Iris pigment epithelial cell (primary cell): ENCODE measurements around the gene CHMP3.

DNA sequence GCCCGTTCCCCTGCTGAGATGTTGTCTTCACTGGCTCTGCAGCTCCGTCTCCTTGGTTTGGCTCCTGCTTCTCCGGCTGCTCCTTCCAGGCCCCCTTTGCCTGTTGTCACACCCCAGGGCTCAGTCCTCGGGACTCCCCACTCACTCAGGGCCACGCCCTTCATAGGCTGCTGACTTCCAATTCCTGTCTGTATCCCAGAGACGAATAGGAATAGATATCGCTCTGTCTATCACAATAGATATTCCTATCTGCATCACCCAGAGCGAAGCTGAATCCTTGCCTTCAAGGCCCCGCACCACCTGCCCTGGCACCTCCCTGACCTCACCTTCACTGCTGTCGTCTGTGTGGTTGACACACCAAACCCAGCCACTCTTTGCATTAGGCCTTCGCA lies 43.3 kb downstream of the ATOH8 start:
- RRBS, result no CpG with 5 or more reads among the region's 11 CpGs

GRCh38 chr2:85988060-85988728 lies 99.4 kb upstream of the ST3GAL5 start:
- RRBS, result no CpG with 5 or more reads among the region's 7 CpGs

DNA sequence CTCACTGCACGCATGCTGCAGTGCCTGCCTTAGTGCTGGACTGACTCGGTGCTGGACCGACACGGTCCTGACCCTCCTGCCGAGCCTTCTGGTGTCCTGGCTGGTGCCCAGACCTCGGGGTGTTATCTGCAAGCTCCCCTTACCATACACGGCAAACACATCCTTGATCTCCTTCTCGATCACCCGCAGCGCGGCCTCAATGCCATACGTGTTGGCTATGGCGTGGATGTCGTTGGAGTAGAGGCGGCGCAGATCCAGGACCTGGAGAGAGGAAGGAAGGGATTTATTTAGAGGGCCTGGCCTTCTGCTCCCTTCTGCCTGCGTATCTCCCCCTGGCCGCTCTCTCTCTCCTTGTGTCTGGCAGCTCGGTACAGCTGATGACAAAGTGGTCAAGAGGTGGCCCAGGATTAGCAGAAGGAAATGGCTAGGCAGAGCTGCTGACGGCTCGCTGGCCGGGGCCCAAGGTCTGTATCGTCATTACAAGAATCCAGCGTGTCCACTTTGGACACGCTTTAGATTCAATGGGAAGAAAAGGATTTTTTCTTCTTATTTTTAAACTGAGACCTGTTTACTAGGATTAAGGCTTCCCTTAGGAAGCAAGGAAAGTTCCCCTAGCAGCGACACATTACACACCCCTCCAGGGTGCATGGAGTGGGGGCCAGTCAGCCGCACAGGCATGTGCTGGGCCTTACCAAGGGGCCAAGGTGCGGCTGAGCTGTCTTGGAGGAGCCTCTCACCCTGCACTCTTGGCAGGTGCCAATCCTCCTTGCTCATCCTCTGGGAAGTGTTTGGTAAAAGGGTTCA lies 77.0 kb downstream of the POLR1A start:
- RRBS, result no CpG with 5 or more reads among the region's 28 CpGs

DNA sequence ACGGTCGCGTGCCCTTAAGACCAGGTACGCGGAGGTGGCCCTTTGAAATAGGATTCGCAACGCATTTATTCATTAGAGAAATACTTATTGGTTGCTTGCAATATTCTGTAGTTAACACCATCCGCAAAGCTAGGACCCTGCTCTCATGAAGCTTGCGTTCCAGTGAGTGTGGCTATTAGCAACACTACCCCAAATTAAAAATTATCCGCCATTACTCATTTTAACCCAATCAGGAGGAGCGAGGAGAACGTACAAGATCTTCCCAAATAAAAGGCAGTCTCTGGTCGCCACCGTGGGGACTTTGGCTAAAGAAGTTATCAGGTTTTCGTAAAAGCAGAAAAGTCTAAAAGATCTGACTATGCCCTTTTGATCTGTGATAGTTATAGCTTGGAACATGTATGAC lies 432 bp downstream of the PTCD3 start:
- RRBS, result no CpG with 5 or more reads among the region's 15 CpGs

DNA sequence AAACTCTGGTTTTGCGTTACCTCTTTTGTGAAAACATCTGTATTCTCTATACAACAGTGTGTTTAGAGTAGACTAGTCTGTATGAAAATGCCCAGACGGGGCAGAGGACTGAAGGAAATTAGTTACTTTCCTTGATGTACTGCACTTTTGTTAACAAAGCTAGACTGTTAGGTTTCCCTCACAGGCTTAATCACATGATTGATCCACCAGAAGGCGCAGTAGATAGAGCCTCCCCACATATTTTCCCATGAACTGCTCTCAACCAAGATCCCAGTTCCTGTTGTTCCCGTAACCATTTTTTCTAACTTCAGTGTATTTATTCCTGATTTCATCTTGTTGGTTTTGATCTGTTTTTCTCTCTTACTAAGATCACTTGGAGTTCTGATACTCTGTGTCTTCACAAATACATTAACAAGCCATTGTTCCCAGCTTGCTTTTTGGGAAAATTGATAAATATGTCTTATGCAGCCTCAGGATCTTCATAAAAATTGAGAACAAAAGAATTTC lies 2.7 kb downstream of the MRPL35 start:
- RRBS, result no CpG with 5 or more reads among the region's 4 CpGs

DNA sequence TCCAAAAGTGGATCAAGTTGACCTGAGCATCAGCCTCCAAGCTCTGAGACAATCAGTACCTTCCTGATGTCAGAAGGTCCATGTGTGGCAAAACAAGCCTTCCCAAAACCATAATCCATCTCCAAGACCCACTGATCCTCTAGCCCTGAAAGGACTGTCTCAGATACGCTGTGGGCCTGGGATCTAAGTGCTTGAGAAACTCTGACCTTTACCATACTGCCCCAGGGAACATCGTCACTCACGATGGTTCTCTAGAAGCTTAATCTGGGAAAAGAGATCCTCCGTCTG lies 47.0 kb downstream of the REEP1 start:
- RRBS, result no CpG with 5 or more reads among the region's 4 CpGs

DNA sequence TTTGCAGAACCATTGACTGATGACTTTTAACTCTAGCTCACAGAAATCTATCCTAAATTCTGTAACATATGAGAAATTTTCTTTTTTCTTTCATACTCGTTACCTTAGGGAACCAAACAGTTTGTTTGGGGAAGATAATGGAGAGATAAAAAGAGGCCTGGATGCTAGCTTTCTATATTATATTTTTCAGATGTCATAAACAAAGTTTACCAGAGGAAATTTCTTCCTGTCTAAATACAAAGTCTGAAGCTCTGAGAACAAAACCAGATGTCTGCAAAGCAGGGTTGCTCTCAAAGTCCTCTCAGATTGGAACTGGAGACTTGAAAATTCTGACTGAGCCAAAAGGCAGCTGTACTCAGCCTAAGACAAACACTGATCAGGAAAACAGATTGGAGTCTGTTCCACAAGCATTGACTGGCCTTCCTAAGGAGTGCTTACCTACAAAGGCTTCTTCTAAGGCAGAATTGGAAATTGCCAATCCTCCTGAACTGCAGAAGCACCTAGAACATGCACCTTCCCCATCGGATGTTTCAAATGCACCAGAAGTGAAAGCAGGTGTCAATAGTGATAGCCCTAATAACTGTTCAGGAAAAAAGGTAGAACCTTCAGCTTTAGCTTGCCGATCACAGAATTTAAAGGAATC lies 25.1 kb downstream of the KDM3A start:
- RRBS, result no CpG with 5 or more reads among the region's 3 CpGs

DNA sequence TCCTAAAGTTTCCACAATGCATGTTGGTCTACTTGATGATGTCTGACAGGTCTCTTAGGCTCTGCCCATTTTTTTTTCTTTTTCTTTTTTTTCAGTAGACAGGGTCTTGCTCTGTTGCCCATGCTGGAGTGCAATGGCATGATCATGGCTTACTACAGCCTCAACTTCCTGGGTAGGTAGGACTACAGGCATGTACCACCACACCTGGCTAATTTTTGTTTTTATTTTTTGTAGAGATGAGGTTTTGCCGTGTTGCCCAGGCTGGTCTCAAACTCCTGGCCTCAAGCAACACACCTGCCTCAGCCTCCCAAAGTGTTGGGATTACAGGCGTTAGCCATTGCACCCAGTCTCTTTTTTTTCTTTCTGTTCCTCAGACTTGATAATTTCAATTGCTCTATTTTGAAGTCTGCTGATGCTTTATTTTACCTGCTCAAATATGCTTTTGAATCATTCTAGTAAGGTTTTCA lies 26.4 kb downstream of the CHMP3 start:
- RRBS, result no CpG with 5 or more reads among the region's 2 CpGs

GRCh38 chr2:86562528-86563772 lies at the start of gene CHMP3:
Gene CHMP3, minus strand, starts transcription at chr2:86563443.
- RRBS, result under 1% methylated on average over 7 of the region's 76 CpGs

GRCh38 chr2:86649004-86649560 lies 25.4 kb upstream of the RNF103 start:
- RRBS, result no CpG with 5 or more reads among the region's 1 CpG

GRCh38 chr2:86776988-86777378 lies 13.7 kb downstream of the CD8A start:
- RRBS, result no CpG with 5 or more reads among the region's 2 CpGs

- RRBS, result no CpG with 5 or more reads among the region's 1 CpG
Measured at GRCh38 chr2:87454005-87454352, 293.9 kb upstream of the PLGLB2 start.

- RRBS, result no CpG with 5 or more reads among the region's 10 CpGs
Measured at GRCh38 chr2:87455206-87455738, 292.6 kb upstream of the PLGLB2 start.

DNA sequence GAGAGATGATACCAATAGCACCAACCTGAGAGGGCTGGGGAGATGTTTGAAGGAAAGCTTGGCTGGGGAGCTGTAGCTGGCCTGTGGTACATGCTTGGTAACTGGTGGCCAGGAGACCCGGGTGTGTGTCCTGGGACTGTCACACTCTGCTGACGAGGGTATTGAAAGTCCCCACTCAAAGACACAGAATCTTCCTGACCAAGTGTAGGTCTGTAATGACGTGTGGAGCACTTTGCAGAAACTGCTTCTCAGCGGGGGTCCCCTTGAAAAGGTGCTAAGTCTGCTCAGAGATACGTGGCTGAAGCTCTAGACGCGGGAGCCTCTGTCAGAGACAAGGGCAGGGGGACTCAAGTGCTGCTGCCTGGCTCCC lies 230.4 kb upstream of the PLGLB2 start:
- RRBS, result no CpG with 5 or more reads among the region's 7 CpGs

- RRBS, result no CpG with 5 or more reads among the region's 3 CpGs
Measured at GRCh38 chr2:88125163-88125994, 2.5 kb downstream of the FABP1 start.

GRCh38 chr2:88506612-88507011 lies 17.8 kb upstream of the TEX37 start:
- RRBS, result no CpG with 5 or more reads among the region's 6 CpGs

DNA sequence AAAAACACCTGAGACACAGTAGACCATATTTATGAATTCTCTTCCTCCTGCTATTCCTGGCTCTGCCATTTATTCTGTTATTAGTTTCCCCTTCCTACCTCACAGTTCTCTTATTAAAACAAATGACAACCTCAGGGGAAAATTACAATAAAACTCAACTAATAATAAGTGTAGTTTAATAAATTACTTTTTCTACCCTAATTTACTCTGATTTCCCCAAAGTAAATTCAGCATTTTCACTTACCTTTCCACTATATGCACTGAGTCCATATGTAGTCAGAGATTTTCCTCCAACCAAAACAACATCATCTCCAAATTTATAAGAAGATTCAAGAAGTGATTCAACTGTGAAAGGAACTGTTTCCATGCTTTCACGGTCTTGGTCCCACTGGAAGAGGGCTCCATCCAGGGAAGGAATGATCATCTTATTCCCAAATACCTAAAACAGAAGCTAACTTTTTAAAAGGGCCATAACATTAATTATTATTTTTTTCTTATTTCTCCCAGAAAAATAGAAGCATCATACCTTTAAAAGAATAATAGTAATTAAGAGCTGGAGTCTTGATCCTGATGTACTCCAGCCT lies 31.9 kb downstream of the EIF2AK3 start:
- RRBS, result no CpG with 5 or more reads among the region's 1 CpG

- RRBS, result no CpG with 5 or more reads among the region's 11 CpGs
Measured at GRCh38 chr2:88623980-88624350, 3.3 kb downstream of the EIF2AK3 start.

DNA sequence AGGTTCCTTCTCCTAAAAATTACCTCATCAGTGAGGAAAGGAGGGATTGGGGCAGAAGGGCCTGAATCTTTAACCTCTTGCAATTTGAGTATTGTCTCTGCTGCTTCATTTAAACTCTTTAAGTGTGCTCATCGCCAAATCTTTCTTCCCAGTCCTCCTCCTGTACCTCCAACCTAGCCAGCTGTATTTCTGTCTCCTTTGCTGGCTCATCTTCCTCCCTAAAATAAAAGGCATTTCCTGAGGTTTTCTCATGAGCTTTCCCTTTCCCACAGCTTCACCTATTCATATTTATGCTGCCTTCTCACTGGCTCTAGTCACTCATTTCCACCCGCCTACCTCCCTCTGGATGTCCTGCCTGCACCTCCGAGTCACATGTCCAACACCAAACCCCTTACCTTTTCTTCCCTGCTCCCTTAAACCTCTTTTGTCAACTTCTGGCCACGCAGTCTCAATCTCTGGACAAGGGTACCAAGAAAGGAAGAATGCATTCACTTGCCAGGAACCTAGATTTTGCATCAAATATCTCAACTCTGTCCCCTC lies 2.8 kb downstream of the EIF2AK3 start:
- RRBS, result no CpG with 5 or more reads among the region's 4 CpGs

GRCh38 chr2:88627662-88628614 lies 674 bp upstream of the EIF2AK3 start:
- RRBS, result 3% methylated on average over 3 of the region's 31 CpGs